Endothelial cell (in vitro differentiated cells): ENCODE measurements around the gene C2orf92.

DNA sequence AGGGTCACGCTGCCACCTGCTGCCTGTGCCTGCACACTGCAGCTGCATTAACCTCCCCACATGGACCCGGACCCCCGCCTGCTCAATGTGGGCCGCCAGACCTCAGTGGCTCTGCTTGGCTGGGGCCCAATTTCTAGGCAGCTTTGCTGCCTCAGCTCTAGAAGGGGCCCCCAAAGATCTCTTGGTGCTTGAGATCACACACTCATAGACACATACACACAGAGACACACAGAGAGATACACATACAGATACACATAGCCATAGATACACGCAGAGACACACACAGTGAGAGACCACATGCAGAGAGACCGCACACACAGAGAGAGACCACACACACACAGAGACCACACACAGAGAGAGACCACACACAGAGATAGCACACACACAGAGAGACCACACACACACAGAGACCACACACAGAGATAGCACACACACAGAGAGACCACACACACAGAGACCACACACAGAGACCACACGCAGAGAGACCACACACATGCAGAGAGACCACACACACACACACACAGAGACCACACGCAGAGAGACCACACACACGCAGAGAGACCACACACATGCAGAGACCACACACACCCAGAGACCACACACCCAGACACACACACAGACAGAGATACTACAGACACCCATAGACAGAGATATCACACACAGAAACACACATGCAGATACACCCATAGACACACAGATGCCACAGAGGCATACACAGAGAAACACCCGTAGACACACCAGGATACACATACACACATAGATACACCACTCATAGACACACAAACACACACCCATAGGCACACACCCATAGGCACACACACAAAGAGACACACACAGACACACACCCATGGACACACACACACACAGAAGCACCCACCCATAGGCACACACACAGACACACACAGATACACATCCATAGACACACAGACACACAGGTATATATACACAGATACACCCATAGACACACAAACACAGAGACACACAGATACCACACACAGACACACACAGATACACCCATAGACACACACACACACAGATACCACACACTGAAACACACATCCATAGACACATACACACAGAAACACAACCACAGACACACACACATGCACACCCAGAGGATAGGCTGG lies 14.6 kb upstream of the CNNM3 start:
- PRO-cap = no peak

- PRO-cap = no peak
Observed at GRCh38 chr2:96824815-96825256, 8.8 kb downstream of the CNNM3 start.

GRCh38 chr2:96884193-96884704 lies 14.4 kb upstream of the SEMA4C start:
- PRO-cap = no peak

DNA sequence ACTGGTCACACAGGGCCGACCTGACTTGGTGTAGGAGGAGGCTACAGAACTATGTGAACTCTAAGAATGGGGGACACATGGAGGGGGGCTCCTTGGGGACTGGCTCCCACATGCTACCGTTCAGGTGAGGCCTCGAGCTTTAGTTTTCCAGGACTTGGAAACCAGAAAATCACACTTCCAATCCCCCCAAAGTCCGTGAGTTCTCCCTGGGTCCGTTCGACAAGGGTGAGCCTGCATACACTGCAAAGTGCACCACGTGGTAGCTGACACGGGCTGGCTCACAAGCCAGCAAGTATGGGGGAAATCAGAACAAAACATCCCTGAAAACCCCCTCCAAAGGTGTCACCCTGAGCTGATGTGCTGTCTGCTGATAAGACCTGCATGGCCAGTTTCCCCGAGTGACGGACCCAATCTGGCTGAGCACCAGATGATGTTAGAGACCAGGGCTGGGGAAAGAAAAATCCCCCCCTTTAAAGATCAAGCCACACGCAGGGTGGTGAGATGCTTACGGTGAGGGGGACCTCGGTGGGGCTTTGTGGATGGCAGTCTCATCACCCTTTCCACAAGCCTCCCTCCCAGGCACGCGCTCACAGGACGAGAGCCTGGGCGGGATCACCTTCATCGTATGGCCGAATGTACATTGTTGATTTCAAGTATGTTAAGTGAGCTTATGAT lies 54.3 kb upstream of the SEMA4C start:
- PRO-cap = no peak

DNA sequence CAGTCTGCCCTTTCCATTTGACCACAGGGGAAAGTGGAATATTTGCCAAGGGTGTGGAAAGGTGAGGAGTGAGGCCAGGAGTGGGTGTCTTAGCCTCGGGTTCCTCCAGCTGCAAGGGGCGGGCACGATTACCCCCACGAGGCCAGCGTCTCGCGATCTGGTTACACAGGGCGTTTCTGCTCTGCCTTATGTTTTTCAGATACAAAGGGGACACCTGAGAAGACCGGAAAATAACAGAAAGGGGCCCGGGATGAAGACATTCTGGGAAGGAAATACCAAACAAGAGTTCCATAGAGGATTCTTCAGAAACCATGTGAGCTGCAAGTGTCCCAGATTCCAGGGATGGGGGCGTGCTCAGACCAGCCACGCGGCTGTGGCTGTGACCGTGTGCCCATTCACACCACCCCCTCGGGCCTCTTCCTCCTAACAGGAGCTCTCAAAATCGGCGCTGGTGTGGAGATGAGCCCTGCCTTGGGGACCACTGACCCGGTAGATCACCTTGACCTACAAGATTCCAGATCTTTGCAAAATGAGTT lies 34.3 kb downstream of the FAM178B start:
- PRO-cap = no peak

- PRO-cap = unidirectional peak, minus-strand start at chr2:97095357; unidirectional peak, minus-strand start at chr2:97095382; unidirectional peak, minus-strand start at chr2:97095403; unidirectional peak, minus-strand start at chr2:97095502
Observed at GRCh38 chr2:97095295-97095801, 666 bp upstream of the FAHD2B start.

DNA sequence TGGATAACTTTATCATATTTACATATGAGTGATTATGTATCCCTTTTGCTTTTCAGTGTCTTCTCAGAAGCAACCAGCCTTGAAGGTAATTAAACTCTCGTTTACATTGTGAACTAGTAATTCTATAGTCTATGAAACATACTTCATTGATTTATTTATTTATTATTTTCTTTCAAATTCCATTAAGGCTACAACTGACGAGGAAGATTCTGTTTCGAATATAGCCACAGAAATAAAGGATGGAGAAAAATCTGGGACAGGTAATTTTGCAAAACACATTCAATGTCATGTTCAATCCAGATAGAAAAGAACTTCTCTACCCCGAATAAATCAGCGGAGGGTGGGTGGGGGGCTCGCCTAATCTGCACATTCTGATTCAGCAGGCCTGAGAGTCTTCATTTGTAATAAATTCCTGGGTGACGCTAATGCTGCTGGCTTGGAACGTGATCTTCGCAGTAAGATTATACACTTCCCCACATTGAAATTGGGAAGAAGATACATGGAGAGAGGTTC lies 76.1 kb downstream of the ANKRD36 start:
- PRO-cap = no peak

DNA sequence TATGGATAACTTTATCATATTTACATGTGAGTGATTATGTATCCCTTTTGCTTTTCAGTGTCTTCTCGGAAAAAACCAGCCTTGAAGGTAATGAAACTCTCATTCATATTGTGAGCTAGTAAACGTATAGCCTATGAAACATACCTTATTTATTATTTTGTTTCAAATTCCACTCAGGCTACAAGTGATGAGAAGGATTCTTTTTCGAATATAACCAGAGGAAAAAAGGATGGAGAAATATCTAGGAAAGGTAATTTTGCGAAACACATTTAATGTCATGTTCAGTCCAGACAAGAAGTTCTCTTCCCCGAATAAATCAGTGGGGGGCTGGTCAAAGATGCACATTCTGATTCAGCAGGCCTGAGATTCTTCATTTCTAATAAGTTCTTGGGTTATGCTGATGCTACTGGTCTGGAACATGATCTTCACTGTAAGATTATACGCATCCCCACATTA lies 81.7 kb downstream of the ANKRD36 start:
- PRO-cap = no peak

DNA sequence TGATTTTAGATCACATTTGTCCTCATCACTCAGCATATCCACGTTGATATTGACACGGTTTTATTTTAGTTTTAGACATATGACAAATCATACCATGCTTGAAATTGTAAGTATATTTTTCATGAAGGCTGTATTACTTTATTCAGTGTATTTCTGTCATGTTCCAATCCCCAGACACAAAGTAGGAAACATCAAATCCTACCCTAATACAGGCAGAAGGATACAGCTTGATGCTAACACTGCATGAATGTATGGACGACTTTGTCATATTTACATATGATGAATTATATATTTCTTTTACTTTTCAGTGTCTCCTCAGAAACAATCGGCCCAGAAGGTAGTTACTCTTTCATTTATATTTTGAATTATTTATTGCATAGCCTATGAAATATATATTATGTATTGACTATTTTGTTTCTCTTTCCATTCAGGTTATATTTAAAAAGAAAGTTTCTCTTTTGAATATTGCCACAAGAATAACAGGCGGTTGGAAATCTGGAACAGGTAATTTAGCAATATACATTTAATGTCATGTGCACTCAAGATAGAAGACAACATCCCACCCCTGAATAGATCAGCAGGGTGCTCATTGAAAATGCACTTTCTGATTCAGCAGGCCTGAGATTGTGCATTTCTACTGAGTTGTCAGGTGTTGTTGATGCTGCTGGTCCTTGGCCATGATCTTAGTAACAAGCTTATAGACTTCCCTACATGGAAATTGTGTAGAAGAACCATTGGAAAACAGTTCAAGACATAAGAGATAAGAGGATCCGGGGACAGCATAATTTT lies 104.1 kb downstream of the ANKRD36 start:
- PRO-cap = no peak

DNA sequence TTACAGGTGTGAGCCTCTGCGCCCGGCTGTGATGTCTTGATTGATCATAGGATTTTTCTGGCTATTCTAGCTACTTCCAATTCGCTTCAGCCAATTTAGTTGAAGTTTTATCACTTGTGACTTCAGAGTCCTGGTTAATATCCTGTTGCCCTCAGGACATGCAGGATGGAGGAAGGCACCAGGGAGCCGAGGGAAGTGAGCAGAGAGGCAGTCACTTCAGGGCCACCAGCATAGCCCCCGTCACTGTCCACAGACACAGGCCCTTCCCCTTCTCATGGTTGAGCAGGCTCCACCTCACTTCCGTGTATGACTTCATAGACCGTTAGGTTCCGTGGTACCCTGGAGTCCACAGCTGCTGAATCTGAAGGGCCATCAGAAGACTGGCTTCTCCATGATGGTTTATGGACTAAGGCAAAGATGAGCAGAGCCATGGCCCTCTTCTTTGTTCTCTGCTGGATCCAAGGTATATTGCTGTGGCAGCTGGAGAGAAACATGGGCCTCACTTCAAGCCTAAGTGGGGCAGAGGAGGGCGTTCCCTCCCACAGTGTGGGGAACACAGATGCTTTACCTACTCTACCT lies at the start of gene C2orf92:
Gene C2orf92 (plus strand): TSS at position 342 of the 579 bp plus-strand sequence.
- PRO-cap = no peak

- PRO-cap = no peak
Observed at GRCh38 chr2:97718382-97719117, 5.2 kb downstream of the ZAP70 start.

- PRO-cap = no peak
Observed at GRCh38 chr2:97745553-97745909, 32.2 kb downstream of the ZAP70 start.

DNA sequence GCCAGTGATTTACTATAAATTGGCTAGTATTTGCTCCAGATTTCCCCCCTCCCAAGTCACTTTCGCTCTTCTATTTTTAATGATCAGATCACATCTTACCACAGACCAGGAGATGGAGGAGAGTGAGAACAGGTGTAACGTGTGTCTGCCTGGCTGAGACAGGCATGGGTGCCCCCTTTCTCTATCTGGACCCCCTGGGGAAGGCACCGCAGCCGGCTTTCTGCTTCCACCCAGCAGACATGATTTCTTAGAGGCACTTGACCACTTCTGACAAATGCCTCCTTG lies 46.8 kb downstream of the ZAP70 start:
- PRO-cap = no peak

GRCh38 chr2:97815140-97815497 lies 101.7 kb downstream of the ZAP70 start:
- PRO-cap = no peak

- PRO-cap = no peak
Observed at GRCh38 chr2:97834354-97835134, 121.2 kb downstream of the ZAP70 start.

GRCh38 chr2:97838994-97839313 lies 125.6 kb downstream of the ZAP70 start:
- PRO-cap = no peak

GRCh38 chr2:97841584-97842312 lies 128.4 kb downstream of the ZAP70 start:
- PRO-cap = no peak

GRCh38 chr2:97931114-97931580 lies 64.6 kb downstream of the TMEM131 start:
- PRO-cap = no peak

DNA sequence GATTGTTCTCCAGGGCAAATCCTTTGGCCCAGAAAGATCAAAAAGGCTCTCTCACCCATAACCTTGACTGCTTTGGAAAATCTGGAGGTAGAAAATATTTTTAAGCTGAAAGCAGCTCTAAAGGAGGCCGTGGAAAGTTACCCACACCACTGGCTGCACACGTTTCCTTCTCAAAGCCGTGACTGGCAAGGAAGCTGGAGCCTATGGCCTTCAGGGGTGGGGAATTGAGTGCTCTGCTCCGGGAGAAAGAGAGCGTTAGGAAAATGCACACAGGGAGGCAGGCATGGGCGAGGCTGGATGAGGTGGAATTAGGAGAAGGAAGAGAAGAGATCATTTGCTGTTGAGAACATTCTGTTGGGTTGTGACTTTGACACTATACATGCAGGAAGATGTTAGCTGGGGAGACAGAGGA lies 68.8 kb upstream of the CNGA3 start:
- PRO-cap = no peak

DNA sequence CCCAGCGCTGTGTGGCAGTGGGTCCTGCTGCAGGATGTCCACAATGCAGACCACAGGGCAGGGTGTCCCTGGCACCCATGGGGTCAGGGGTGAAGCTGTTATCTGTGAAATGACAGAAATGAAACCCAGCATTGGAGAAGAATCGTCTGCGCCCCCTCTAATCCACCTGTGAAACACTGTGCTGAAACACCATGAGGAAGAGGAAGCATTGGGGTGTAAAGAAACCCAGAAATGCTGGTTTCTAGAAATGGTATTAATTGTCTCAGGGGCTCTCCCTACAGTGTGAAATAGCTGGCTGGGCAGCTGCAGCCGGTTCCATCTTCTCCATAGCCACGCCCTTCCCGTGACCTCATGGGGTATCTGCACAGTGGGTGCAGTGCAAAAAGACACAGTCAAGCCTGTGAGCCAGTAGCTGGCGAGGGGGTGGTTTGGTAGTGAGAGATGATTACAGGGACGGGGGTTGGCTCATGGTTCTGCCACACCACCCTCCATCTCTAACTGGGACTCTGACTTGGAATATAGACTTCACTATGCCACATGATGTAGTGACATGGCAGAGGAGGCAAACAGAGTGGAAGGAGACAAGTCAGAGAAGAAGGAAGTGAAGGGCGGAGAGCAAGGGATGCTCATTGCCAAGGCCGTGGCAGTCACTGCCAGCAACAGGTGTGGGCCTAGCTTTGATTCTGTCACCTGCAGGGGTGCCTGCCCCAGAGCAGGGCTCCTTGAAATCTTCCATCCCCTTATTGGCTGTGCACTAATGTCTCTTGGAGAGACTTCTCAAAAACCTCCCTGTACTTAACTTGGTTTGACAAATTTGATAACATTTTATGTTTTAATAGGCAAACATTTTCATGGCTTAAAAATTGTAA lies 16.3 kb downstream of the INPP4A start:
- PRO-cap = no peak